ENCODE measurements around the genes CMKLR1, SART3 and DAO.

DNA sequence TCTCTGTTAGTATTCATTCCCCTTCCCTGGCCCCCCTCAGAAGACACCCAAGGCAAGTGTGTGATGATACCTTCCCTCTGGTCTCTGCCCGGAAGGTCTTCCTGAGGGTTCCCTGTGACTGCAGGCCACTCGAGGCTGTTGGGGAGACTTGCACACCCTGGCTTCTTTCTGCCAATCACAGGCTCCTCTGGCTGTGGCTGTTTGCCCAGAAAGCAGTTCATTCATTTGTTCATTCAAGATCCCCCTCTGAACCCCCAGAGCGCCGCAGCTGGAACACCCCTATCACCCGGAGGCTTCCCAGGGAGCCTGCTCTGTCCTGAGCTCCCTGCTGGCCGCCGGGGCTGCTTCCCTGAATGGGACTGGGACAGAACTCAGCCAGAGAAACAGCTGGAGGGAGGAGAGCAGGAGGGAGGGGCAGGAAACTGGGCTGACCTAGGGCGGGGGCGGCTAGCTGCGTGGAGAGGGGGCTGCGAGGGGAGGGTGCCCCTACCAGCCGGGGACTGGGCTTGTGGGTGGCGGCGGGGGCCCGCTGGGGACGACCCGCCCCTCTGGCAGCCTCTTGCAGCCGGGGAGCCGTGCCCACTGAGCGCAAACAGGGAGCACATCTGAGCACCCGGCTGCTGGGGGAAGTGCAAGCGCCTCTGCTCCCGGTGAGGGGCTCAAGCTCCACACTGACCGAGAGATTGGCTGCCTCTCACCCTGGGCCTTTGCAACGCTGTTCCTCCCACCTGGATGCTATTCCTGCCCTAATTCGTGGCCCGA is at the start of gene CMKLR1:
Gene CMKLR1, minus strand, starts transcription at position 355 of the 762 bp plus-strand sequence.
- CAGE, long polyA plus RNA: start-site peak on the minus strand centred at position 360 of the sequence, 28 bp wide, 46 and 30 reads in 2 replicates
- RRBS: 9% methylated on average over 13 of the region's 27 CpGs

DNA sequence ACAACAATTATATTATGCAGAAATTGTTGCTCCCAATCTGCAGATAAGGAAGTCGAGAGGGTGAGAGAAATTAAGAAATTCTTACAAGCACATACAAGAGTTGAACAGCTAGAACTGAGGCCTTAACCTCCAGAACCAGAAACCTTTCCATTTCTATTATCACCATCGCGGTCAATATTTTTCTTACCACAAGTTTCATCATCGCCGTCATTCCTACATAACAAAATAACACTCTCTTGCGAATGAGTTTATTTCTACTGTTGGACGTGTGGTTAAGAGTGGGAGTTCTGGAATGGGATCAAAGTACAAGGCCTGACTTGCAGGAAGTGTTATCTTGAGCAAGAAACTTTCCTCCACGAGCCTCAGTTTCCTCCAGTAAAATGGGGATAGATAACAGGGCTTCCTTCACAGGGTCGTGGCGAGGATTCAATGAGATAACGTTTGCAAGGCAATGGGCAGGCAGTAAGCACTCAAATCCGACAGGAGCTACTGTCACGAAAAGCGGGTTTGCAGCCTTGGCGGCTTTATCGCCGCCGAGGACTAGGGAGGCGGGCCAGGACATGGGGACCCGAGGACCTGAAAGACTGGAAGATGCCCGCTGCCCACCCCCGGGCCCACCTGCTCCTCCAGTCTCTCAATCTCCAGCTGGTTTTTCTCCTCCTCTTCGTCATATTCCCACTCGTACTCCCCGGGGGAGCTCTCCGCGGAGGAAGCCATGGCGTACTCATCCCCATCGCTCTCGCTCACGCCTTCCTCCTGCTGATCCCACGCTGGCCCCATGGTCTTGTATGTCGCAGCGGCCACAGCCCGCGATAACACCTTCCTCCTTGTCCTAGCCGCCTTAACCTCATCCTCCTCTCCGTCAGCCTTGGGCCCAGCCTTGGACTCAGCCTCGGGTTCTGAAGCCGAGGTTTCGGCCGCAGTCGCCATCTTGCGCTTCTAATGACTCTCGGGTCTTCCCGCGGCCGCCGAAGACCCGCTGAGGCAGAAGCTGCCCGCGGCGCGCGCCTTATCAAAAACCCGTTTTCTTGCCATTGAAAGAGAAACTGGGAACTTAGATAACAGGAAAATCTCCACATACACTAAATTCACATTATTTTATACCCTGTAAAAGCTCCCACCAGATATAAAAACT is at the start of gene SART3:
Gene SART3, minus strand, starts transcription at position 949 of the 1,135 bp plus-strand sequence.
- CAGE, long polyA plus RNA: no peak
- RRBS: 2% methylated on average over 4 of the region's 56 CpGs

DNA sequence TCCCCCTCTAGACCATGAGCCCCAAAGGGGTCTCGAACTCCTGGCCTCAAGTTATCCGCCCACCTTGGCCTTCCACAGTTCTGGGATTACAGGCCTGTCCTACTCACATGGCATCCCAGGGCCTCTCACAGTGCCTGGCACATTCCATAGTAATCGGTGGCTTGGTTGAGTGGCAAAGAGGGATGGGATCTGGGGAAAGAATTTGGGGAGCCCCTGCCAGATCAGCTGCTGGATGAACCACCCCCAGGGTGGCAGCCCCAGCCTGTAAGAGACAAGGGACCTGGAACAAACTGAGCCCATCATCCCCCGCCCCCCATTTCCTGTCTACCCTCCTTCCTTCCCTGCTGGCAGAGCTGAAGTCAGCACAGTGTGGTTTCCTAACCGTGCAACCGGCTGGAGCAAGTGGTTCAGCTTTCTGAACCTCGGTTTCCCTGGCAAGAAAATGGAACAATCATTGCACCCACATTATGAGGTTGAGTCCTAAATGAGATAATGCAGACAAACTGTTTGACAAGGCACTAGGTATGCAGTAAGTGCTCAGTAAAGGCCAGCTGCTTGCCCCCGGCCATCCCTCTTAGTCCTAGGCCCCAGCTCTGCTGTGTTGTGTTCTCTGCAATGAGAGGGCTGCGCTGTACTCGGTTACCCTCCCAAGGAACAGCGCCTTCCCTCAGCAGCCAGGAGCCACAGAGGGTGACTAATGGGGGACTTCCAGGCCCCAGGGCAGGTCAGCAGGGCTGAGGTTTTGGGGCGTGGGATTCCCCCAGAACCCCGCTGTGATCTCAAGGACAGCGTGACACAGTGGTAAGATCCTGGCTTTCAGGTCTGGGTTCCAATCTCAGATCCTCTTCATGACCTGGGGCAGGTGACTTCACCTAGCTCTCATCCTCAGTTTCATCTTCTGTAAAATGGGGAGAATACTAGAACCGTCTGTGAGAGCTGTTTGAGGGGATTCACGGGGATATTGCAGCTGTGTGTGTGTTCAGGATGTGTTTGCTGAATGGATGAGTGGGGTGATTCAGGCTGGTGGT is 16.6 kb downstream of the SELPLG start:
- CAGE, long polyA plus RNA: no peak
- RRBS: no CpG with 5 or more reads among the region's 16 CpGs

GRCh38 chr12:108631660-108632396 is 1.9 kb downstream of the SELPLG start:
- CAGE, long polyA plus RNA: no peak
- RRBS: no CpG with 5 or more reads among the region's 9 CpGs

- CAGE, long polyA plus RNA: no peak
- RRBS: no CpG with 5 or more reads among the region's 23 CpGs
These were observed 806 bp upstream of the CORO1C start for GRCh38 chr12:108732074-108732574.

- CAGE, long polyA plus RNA: no peak
- RRBS: 91% methylated on average over 6 of the region's 35 CpGs
These were observed 57.3 kb upstream of the CORO1C start for GRCh38 chr12:108788209-108789372.

- CAGE, long polyA plus RNA: no peak
- RRBS: no CpG with 5 or more reads among the region's 5 CpGs
These were observed 59.8 kb downstream of the SSH1 start for GRCh38 chr12:108797627-108798019.

DNA sequence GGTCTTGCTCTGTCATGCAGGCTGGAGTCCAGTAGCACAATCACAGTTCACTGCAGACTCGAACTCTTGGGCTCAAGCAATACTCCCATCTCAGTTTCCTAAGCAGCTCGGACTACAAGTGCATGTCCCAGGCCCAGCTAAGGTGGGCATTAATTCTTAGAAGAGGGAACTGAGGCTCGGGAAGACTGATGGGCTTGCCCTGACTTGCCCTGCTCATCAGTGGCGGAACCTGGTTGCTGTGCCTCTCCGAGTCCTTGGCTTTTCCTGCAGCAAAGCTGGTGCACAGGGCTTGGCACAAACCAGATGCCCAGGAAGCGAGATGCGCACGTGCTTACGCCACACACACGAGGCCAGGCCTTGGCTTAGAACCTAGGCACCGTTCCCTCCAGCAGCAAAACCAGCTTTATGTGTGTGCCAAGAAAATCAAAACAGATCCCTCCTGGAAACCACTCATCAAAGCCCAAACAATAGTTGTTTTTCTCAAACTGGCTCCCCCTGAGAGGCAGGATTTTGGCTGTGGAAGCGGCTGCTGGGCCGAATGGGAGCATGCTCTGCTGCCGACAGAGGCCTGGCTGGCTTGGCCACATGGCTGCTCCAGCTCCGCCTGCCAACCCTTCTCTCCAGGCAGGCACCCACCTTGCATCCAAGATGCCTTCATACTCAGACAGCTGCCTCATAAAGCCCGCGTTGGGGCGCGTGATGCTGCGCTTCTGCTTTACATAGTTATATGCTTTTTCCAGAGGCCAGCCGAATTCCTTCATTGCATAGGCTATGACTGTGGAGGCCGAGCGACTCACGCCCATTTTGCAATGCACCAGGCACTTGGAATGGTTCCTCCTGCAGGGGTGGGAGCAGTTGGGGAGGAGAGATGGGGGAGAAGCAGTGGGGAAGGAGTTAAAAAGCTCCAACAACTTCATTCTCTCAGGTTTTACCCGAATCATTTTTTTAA is 58.7 kb downstream of the SSH1 start:
- CAGE, long polyA plus RNA: no peak
- RRBS: no CpG with 5 or more reads among the region's 25 CpGs

GRCh38 chr12:108804316-108805203 is 52.8 kb downstream of the SSH1 start:
- CAGE, long polyA plus RNA: no peak
- RRBS: no CpG with 5 or more reads among the region's 15 CpGs

DNA sequence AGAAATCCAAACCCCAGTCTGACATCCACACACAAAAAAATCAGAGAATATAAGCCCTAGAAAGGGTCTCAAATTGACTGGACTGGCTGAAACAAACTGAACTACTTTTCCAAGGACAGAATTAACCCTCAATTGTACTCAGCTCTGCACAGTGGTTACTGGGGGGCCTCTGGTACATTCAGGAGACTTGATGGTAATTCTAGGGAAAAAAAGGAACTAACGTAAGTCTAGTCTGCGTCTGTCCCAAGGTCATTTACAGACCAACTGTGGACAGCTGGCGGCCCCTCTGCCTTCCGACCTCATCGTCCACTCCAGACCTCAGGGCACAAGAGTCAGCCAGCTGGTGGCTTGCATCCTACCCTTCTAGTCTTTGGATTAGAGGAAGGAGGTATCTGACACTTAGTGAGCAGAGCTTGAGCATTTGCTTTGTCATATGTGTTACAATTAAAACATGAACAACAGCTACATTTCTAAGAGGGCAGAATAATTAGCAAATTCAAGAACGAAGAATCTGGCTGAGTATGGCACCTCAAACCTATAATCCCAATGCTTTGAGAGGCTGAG is 36.7 kb downstream of the SSH1 start:
- CAGE, long polyA plus RNA: no peak
- RRBS: no CpG with 5 or more reads among the region's 6 CpGs

DNA sequence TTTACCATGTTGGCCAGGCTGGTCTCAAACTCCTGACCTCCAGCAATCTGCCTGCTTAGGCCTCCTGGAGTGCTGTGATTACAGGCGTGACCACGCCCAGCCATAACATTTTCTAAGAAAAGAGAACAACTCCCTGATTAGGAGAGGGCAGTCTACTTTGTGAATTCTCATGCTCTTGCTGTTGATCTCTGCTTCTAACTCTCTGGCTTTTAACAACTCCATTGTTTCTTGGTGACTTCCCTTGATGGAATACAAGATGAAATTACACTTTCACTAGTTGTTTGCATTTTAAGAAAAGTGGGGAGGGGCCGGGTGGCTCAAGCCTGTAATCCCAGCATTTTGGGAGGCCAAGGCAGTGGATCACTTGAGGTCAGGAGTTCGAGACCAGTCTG is 33.5 kb downstream of the SSH1 start:
- CAGE, long polyA plus RNA: no peak
- RRBS: no CpG with 5 or more reads among the region's 4 CpGs

DNA sequence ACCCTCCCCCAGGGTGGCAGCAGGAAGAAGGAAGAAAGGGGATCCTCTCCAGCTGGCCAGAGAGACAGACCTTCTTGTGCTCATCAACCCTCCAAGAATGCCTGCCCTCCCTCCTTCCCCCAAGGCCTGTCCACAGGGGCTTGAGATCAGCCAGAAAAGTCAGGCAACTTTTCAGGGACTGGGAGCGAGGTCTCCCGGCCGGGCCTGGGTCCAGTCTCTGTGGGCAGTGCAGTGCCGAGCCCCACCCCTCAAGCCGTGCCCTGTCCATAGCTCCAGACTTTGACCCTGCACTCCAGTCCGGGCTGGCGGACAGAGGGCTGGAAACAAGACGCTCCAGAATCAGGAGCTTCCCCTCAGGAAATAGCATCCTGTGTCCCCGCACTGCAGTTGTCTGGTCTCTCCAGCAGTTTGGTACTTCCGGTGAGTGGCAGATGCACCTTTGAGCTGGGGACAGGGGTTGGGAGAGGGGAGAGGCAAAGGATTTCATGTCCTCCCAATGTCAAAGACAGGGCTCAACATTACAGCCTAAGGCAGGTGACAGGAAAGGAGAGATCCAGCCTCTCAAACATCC is at the start of gene DAO:
Gene DAO, plus strand, starts transcription at position 288 of the 571 bp plus-strand sequence.
- CAGE, long polyA plus RNA: no peak
- RRBS: 38% methylated on average over 4 of the region's 10 CpGs

DNA sequence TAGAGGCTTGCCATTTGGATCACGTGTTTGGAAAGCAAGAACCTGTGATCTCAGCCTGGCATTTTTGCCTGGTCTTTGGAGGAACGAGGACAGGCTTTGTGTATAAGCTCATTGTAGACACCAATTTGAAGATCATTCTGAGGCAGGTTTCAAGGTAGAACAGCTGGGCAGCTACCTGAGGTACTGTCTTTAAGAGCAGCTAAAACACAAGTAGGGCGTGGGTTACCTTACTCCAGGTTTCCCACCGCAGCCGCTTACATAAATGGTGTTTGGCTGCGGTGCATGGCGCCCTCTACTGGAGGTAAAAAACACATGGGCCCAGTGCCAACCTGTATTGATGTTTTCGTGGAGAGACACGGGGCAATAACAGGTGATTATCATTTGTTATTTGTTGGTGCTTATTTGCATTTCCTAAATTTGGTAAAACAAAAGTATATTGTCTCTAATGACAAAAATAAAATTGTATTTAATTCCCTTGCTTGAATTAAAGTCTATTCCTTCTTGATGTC is 69.8 kb downstream of the SVOP start:
- CAGE, long polyA plus RNA: no peak
- RRBS: no CpG with 5 or more reads among the region's 9 CpGs

DNA sequence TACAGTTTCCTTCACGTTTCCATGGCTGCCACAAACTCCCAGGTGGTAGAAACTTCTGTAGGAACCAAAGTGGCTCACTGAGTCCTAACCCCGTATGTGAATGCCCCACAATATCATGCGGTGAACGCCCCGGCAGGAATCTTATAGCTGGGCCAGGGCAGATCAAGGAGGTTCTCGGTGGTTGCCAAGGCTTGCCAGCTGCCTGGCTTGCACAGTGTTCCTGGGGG is 54.6 kb downstream of the SVOP start:
- CAGE, long polyA plus RNA: no peak
- RRBS: no CpG with 5 or more reads among the region's 6 CpGs

DNA sequence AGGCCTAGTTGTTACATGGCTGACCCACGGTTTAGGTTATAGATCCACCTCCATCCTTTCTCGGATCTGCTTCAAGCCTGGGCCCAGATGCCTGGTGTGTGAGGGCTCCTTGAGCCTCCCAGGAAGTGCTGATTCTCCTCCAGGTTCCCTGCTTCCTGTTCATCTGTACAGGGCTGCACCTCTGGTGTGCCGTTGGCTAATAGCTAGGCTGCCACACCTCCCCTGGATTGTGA is 16.8 kb downstream of the USP30 start:
- CAGE, long polyA plus RNA: no peak
- RRBS: no CpG with 5 or more reads among the region's 3 CpGs

- CAGE, long polyA plus RNA: no peak
- RRBS: no CpG with 5 or more reads among the region's 13 CpGs
These were observed 14.5 kb downstream of the ACACB start for GRCh38 chr12:109130715-109131453.

- CAGE, long polyA plus RNA: no peak
- RRBS: no CpG with 5 or more reads among the region's 3 CpGs
These were observed 27.9 kb downstream of the ACACB start for GRCh38 chr12:109144321-109144727.

DNA sequence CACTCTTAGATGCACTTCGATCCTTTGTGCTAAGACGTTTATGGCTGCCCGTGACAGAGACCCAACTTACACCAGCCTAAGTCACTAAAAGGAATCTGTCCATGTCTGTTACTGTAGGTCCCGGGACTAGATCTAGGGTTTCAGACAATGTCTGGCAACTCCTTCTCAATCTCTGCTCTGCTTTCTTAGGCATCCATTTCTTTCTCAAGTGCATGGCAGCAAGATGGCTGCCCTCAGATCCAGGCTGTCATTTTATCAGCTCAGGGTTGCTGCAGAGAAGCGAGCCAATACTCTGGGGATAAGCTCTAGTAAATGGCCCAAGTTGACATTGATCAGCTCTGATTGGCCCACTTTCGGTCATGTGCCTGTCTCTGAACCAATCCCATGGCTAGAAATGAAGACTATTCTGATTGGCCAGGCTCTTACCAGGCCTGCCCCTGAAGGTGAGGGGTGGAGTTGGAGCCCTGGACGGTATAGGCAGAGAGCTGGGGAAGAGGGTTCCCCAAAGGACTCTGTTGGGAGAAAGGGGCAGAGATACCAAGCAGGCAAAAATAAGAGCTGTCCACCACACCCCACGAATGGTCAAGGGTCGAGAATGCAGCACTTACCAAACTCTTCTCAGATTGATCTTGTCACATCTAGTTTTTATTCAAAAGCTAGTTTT is 41.4 kb downstream of the MYO1H start:
- CAGE, long polyA plus RNA: no peak
- RRBS: no CpG with 5 or more reads among the region's 9 CpGs

DNA sequence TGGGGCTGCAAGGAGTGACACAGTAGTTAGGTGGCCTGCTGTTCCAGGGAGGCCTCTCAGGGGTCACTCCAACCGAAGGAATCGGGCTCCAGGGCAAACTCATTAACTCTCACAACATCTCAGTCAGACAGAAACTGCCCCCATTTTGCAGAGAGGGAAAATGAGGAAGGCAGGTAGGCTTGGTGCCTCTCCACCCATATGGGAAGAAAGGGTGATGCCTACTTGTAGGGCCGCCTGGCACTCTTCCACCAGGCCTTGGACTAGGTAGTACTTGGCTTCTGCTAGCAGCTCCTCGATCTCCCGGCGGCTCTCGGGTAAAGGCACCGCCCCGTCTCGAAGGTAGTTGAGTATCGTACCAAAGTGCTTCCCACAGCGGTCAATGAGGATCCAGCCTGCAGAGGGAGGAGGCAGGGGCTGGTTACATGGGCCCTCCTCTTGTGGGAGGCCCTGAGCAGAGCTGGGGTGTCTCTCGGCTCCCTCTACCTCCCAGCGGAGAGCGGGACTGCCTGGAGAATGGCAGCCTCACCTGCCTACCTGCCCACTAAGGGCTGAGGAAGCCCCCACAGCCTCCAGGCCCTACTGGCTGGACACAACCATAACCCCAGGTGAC is 16.6 kb downstream of the KCTD10 start:
- CAGE, long polyA plus RNA: no peak
- RRBS: no CpG with 5 or more reads among the region's 15 CpGs

GRCh38 chr12:109563643-109564039 is 9.7 kb downstream of the MMAB start:
- CAGE, long polyA plus RNA: no peak
- RRBS: no CpG with 5 or more reads among the region's 15 CpGs